A375 (cell line): ENCODE measurements around a stretch of chr12.

DNA sequence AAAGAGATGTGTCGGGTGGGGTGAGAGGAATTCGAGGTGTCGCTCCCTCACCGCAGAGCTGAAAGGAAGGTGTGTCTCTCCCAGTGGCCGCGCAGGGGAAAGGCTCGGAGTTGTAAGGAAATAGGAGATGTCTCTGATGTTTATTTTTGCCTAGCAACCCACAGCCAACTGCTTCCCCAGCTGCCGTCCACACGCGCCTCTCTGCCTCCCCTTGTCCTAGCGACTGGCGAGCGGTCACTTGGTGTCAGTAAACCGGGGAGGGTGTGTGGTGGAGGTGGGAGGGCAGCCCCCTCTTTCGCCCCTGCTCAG is 738 bp upstream of the DYRK2 start:
- RAMPAGE, long total RNA: no peak

DNA sequence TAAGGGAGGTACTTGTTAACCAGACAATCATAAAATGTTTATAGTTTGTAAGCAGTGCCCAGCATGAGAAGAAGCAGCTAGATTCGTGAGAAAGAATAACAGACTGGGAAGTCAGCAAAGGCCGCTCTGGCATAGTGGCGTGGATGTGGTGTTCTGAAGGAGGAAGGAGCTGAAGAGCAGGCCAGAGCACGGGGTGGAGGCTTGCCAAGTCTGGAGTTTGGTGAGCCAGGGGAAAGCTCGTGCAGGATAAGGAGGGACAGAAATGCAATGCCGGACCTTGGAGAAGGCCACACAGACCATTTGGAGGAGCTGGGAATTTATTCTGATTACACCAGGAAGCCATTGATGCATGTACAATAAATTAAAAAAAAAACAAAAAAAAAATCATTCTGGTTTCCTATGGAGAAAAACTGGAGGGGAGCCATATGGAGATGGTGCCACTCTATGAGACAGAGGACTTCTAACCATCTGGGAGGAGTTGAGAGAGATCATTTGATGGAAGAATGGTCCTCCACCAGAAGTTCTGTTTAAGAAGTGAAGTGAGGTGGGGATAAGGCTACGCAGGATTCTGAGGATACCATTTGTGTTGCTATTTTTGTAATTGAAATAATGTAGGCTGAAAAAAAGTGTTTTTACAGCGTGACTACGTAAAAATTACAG is 19.3 kb downstream of the DYRK2 start:
- RAMPAGE, long total RNA: no peak

- RAMPAGE, long total RNA: no peak
Observed at GRCh38 chr12:68420552-68421086, 88.5 kb upstream of the MDM1 start.

DNA sequence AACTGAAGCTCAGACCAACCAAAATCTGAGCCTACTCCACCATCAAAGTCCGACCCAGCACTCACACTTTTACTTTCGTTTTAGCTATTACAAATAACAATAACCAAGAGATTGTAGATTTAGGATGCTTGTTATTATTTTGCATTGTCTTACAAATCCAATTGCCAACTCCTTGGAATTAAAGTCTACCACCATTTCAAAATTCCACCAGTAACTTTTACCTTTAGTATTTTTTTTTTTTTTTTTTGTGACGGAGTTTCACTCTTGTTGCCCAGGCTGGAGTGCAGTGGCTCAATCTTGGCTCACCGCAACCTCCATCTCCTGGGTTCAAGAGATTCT is 130.8 kb upstream of the MDM1 start:
- RAMPAGE, long total RNA: no peak

DNA sequence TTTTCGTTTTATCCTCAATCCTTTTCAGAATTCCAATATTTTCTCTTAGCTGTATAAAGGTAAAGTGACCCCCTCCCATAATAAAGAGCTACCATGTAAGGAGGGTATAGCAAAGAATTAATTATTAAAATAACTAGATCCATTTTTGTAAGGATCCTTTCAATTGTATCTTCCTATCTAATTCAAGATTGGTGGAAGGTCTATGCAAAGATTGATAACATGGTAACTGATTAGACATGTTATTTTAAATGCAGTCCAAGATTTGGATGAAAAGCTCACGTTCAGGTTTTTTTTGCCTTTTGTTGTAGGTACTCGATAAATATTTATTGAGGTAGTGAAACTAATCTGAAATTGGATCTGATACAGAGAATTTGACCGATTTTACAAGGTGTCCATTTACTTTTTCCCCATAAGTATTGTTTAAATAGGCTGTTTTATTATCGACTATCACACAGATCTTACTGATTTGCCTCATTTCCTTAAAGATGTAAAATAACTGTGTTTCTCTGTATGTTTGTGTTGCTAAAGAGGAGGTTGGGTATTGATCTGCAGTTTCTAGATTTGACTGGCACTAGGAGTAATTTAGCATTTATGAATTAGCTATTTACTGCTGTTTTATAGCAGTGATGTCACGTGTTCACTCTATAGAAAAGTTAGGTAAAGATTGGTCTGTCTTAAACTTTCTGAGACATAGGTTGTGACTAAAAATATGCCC is 3.3 kb downstream of the RAP1B start:
- RAMPAGE, long total RNA: no peak

DNA sequence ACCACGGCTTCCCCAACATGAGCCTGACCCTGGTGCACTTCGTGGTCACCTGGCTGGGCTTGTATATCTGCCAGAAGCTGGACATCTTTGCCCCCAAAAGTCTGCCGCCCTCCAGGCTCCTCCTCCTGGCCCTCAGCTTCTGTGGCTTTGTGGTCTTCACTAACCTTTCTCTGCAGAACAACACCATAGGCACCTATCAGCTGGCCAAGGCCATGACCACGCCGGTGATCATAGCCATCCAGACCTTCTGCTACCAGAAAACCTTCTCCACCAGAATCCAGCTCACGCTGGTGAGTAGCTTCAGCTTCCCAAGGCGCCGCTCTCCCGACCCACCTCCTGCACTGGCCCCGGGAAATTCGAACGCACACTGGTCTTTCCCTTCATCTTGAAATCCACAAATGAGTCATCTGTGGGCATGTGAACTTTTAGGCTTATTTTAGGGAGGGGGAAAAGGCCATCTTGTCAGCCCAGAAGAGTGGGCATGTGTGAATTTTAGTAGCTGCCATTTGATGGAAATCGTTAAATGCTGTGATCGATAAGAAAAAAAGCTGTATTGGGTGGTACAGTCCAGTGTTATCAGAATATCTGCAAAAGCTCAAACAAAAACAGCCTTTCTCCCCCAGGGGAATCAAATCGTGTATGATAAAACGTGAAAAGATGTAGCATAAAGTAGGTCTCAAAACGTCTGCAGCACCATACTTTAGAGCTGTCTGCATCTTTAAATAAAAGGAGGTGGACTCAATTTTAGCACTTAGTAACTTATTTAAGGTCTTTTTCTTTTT is 705 bp downstream of the SLC35E3 start:
- RAMPAGE, long total RNA: no peak

- RAMPAGE, long total RNA: no peak
Observed at GRCh38 chr12:68787133-68787849, 20.7 kb upstream of the MDM2 start.

DNA sequence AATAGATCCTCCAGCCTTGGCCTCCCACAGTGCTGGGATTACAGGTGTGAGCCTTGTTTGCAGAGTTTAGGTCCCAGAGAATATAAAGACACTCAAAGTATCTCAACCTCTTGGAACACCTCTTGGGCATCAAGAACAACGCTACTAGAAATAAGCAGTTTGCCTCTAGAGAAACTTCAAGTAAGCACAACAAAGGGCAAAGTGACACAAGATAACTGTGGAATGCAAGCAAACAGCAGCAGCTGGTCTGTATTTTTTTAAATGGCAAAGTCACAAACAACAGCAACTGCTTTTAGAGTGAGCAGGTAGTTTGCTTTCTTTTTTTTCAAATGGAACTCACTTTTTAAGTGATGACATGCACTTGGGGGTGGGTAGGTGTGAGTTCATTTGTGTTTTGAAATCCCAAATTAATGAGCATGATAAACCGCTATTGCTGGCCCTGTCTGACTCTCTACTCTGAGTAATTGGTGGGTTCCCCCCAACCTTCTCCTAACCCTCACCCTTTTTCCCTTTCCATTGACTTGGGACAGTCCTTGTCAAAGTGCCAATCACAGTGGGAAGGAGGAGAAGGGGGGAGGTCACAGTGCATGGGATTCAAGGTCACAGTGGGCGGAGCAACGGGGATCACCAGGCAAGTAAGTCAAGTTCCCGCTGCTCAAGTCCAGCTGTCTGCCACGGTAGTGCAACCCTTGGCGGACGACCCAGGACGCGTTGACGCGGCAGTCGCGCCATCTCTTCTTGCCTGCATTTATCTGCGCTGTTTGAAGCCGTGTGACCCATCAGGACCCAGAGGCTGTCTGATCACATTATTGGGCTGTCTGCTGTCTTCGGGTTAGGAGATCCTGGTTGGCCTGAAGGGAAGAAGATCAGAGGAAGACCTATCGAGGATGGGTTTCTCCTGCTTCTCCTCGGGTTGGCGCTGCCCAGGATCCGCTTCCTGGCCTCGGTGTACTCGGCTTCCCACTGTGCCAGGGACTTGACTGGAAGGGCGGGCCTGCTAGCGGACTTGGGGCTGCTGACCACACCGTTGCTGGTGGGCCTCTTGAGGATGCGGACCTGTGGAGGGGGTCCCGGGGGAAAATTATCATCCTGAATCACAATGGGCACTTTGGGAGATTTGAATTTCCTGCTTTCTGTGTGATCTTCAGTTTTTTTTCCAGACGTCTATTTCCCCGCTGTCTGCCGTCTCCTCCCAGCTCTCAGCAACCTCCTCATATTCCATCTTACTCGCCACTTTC is 3.3 kb upstream of the MDM2 start:
- RAMPAGE, long total RNA: no peak

- RAMPAGE, long total RNA: no peak
Observed at GRCh38 chr12:68840973-68842017, 33.3 kb downstream of the MDM2 start.

- RAMPAGE, long total RNA: no peak
Observed at GRCh38 chr12:68890580-68891360, 42.2 kb downstream of the CPM start.

DNA sequence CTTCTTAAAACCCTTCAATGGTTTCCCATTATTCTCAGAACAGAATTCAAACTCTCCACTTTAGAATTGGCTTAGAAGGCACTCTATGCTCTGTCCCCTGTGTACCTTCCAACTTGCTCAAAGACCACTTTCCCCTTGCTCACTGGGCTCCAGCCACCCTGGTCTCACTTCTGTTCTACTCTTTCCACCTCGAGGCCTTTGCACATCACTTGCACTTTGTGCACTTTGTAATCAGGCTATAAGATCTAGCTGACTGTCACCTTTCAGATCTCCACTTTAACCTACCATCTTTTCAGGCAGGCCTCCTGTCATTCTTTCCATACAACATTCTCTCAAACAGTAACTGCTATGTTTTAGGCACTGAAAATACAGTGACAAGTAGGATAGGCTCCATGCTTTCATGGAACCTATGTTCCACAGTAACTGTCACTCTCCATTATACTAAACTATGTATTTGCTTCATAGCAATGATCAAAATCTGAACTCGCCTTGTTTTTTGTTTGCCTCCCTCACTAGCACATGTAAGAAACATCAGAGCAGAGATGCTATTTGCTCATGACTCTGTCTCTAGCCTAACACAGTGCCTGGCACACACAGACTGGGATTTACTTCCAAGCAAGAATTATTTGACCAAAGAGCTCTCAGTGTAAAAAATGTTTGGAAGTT is 14.0 kb downstream of the CPM start:
- RAMPAGE, long total RNA: no peak

- RAMPAGE, long total RNA: no peak
Observed at GRCh38 chr12:68976498-68976915, 43.5 kb upstream of the CPM start.

GRCh38 chr12:68977234-68977722 is 44.3 kb upstream of the CPM start:
- RAMPAGE, long total RNA: no peak

DNA sequence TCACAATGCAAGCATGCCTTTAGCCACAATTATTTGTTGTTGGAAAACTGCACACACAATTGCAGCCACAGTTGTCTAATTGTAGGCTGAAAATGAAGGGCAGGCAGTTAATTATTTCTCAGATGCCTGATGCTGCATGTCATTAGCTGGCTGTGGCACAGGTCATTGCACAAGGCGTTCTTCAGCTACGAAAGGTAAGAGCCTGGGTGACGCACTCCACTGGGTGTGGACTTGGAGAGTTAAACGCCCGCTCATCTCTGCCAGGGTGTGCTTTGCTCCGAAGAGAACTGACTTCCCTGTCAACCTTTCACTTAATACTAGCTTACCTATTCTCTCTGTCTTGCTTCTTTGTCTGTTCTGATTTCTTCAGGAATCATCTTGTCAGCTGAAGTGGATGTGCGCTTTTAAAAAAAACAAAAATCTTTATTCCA is 91.4 kb upstream of the CPM start:
- RAMPAGE, long total RNA: no peak

DNA sequence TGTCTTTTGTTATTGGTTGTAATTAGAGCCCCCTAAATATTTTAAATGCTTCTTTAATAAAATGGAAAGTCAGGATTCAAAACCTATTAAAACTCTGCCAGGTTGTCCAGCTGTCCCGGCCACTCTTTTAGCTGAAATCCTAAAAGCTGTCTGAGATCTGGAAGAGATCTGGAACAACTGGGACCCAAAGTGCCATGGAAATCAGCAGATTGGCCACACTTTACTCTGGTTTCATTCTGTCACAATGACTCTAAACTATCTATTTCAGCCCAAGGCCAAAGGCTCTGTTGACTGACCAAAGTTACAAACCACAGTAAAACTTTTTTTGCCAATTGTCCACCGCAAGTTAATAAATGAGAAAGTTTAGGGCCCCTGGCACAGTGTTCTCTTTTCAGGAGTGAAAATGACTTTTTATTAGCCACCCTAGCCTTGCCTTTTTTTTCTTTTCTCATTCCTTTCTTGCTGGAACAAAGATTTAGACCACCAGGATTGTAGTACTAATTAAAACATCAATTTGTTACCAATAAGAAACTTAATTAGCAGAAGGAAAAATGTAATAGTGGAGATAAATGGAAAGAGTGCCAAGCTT is 113.4 kb upstream of the CPM start:
- RAMPAGE, long total RNA: no peak

DNA sequence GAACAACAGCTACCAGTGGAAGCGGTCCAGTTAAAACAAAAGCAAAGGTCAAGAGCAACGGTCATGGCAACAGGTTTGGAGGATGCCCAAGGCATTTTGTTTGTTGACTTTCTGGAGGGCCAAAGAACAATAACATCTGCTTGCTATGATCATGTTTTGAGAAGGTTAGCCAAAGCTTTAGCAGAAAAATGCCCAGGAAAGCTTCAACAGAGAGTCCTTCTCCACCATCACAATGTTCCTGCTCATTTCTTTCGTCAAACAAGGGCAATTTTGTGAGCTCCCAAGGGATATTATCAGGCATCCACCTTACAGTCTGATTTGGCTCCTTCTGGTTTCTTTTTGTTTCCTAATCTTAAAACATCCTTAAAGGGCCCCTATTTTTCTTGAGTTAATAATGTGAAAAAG is 137.7 kb upstream of the CPSF6 start:
- RAMPAGE, long total RNA: no peak

- RAMPAGE, long total RNA: no peak
Observed at GRCh38 chr12:69283674-69284556, 44.5 kb downstream of the CPSF6 start.

DNA sequence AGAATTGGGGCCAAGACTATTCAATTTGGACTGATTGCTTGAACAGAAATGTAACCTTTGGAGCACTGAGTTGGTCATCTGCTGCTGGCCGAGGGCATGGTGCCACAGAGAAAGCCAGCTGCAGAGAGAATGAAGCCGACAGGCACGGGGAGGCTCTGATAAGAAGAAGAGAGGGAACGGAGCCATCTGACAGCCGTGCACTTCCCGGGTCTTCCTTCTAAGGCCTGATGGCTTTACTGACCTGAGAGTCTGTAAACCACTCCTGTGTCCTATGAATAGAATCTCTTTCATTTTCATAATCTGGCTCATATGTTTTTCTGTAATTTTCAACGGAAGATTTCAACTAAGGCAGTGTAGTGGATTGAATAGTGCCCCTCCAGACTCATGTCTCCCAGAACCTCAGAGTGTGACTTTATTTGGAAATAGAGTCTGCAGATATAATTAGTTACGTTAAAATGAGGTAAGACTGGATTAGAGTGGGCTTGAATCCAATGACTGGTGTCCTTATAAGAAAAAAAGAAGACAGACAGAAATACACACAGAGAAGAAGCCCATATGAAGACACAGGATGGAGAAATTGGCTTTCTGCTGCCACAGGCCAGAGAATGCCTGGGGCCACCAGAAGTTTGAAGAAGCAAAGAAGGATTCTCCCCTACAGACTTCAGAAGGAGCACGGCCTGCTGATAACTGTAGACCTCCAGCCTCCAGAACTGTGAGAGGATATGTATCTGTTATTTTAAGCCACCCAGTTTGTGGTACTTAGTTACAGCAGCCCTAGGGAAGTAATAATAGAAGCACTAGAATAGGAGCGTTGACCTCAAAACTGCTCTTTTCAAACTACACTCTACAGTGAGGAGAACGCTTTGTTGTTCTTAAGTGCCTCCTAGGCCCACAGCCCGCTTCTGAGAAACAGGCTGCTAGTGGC is 38.9 kb upstream of the FRS2 start:
- RAMPAGE, long total RNA: no peak

- RAMPAGE, long total RNA: no peak
Observed at GRCh38 chr12:69497069-69498088, 27.2 kb downstream of the FRS2 start.

DNA sequence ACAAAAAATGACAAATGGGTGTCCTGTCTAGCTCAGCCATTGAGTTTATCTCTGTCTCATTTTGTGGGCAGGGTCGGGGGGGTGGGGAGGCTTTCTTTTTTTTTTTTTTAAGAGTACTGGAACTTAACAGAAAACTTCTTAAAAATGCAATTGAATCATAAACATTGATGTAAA is 41.4 kb upstream of the CCT2 start:
- RAMPAGE, long total RNA: no peak